ENCODE measurements around a stretch of chr1.

GRCh38 chr1:13761329-13761832 lies 61.4 kb downstream of the PRDM2 start:
- PRO-cap, 3 experiments, result no peak in any of the 3 experiments
- RRBS, result no CpG with 5 or more reads among the region's 8 CpGs

DNA sequence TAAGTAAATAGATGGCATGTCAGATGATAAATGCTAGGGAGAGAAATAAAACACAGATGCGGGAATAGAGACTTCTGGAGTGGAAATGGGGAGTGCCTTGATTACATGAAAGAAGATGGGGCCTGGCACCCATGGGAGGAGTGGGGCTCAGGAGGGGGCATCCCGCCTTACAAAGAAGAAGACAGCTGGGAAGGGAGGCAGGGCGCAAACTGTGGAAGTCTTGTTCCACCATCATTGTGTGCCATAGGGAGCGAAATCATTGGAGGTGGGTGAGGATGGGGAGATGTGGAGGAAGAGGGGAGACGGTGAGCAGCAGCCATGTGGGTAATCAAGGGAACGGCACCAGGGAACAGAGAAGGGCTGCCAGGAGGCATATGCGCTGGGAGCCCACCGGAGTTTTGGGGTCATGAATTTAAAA lies 100.2 kb downstream of the PRDM2 start:
- PRO-cap, 3 experiments, result no peak in any of the 3 experiments
- RRBS, result no CpG with 5 or more reads among the region's 8 CpGs

GRCh38 chr1:13829407-13829910 lies 129.5 kb downstream of the PRDM2 start:
- PRO-cap, 3 experiments, result no peak in any of the 3 experiments
- RRBS, result no CpG with 5 or more reads among the region's 5 CpGs

DNA sequence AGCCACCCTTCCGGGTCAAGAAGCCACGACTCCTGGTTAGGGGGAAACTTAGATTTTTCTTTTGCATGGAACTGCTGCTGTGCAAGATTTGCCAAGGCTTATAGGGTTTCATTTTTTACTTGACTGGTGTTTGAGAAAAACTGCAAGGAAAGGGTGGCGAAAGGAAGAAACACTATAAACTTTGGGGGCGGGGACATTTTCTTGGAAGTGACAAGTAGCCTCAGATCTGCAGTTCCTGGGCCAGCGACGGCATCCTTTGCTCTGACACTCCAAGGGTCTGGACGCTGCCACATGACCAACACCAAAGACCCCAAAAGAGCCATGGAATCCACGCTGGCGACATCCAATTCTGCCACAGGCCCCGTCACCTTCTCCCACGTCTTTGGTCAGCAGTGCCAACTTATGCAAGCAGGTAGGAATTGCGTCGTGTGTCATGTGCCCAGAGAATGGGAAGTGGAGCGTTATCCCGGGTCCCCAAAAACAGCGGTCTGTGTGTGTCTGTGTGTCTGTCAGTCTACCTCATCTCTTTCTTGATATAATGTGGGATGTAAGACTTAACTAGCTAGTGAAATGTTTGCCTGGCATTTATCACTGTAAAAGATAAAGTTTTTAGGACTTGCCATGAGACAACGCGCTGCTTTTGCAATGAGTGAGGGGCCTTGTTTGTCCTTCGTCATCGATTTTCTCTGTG lies 193.5 kb downstream of the PRDM2 start:
- PRO-cap, 3 experiments, result peak in 2 of 3 experiments; most common plus-strand start position 223 of the sequence (in 1); most common minus-strand start position 384 of the sequence (in 1)
- RRBS, result no CpG with 5 or more reads among the region's 20 CpGs

DNA sequence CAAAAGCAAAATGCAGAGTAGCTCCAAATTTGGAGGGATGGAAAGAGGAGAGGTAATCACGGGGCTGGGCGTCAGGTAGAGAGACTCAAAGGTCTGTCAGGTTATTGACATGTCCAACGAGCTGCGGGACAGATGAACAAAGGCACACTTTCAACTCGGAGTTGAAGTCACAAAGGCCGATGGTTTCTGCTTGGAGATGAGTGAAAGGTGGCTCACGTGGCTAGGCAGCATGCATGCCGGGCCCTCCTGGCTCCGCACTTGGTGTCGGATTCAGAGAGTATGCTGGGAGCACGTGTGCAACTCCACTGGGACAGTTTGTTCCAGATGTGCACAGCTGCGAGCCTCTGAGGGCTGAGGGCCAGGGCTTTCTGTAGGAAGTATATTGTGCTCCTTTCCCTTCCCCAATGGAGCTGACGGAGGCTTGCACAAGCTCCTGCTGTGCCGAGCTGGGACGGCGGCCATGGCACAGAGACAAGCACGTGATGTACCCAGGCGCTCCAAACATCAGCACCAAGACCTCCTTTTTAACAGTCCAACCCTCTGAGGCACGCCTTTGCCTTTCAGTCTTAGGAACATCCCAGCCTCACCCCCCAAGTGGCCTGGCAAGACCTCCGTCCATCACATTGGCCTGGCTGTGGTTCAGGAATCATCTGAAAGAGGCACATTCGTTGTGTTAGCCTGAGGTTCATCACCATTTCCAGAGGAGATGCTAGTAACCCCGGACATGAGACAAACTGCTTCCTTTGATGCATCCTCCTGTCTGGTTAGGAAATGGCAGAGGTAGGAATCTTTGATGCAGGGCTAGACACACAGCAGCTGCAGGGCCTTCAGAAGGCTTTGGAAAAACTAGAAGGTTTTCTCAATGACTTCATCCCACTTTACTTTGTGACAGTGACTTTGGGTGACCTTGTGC lies 339.3 kb upstream of the KAZN start:
- PRO-cap, 3 experiments, result no peak in any of the 3 experiments
- RRBS, result no CpG with 5 or more reads among the region's 22 CpGs

DNA sequence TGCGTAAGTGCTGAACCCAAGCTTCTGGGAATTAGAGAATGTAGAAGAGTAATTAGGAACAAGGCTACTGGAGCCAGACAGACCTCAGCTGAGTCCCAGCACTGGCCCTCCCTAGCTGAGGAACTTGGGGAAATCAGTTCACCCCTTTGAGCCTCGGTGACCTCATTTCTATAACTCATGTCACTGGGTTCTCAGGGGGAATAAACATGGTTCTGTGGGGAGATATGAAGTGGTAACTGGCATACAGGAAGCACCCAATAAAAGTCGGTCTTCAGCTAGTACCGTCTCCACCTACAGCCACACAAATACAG lies 44.6 kb upstream of the KAZN start:
- PRO-cap, 3 experiments, result no peak in any of the 3 experiments
- RRBS, result no CpG with 5 or more reads among the region's 4 CpGs

GRCh38 chr1:14698866-14699713 lies 100.6 kb downstream of the KAZN start:
- PRO-cap, 3 experiments, result no peak in any of the 3 experiments
- RRBS, result no CpG with 5 or more reads among the region's 10 CpGs

GRCh38 chr1:14736845-14737567 lies 138.5 kb downstream of the KAZN start:
- PRO-cap, 3 experiments, result no peak in any of the 3 experiments
- RRBS, result no CpG with 5 or more reads among the region's 11 CpGs

DNA sequence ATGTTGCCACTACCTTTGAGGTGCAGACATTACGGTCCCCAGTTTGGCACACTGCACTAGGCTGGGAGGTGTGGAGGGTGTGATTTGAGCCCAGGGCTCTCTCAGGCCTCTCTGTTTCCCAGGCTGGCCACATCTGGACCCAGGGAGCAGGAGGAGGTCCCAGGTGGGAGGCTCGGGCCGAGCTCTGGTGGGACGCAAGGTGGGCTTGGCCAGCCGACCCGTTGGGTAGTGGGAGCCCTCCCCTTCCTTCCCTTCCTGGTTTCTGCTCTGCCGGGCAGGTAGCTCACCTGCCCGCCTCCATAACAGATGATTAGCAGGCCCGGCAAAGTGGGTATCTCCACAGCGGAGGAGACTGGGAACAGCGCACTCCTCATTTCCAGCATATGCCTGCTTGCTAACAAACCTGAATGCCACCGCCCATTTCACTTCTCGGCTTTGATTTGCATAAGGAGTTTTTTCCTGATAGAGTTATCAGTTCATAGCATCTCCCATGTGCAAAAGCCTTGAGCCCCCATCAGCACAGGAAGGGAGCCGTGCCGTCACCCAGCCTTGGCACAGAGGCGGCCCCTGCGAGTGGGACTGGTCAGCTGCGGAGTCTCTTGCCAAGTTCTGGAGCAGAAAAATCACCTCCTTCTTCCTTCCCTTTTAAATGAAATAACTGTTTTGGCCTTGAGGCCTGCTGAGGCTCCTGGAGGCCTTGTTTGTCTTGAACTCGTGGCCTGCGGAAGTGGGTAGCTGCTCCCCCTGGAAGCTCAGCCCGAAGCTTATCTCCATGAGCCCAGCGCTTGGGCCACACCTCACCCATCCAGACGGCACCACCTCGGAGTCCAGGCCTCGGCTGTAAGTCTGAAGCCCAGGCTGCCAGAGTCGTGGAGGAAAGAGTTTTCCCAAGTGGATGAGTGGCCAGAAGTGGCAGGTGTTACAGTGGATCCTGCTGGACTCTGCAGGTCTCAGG lies 145.9 kb upstream of the TMEM51 start:
- PRO-cap, 3 experiments, result no peak in any of the 3 experiments
- RRBS, result 52% methylated on average over 2 of the region's 26 CpGs

DNA sequence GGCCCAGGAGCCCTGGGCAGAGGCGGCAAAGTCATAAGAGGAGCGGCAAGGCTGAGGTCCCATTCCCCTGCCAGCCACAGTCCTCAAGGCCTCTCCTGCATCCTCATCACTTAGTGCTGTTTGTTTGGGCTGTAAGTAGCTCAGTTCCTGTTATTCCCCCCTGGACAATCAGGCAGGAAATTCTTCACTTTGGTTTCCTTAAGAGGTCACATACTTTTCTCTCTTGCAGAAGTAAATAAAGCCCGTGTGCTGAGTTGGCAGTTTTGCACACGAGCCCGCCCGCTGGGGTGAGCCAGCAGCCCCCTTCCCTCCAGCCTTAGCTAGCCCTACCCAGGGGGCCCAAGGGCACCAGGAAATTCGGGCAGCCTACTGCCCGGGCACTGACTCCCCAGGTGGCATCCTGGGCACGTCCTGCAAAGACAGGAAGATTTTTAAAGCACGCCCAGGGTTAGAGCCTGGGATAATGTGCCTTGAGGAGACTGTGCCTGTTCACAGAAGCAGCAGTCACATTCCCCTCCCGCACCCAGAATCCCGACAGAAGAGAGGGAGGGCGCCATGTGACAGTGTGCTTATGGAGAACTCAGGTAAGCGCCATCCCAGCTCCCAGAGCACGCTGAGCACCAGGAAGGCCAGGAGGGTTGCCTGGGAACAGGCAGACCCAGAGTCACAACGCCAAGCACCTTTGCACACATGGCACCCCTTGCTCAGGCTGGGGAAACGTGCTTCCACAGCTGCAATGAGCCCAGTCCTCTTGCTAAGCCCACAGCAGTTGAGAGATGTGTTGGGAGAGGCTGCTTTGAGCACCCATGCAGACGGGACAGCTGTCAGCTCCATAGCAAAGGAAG lies 144.5 kb upstream of the TMEM51 start:
- PRO-cap, 3 experiments, result no peak in any of the 3 experiments
- RRBS, result no CpG with 5 or more reads among the region's 18 CpGs

GRCh38 chr1:15214311-15215697 lies 32.2 kb upstream of the FHAD1 start:
- PRO-cap, 3 experiments, result no peak in any of the 3 experiments
- RRBS, result 45% methylated on average over 9 of the region's 53 CpGs

DNA sequence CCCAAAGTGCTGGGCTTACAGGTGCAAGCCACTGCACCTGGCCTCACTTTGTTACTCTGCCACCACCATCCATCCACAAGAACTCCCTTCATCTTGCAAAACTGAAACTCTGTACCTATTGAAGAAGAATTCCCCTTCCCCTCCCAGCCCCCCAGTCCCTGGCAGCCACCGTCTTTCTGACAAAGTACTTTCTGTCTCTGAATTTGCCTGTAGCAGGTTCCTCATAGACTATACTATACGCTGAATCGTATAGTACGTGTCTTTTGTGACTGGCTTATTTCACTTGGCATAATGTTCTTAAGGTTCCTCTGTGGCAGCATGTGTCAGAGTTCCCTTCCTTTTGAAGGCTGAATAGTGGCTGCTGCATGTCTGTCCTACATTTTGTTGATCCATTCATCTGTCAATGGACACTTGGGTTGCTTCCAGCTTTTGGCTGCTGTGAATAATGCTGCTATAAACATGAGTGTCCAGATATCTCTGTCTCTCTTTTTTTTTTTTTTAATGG lies 11.1 kb downstream of the FHAD1 start:
- PRO-cap, 3 experiments, result no peak in any of the 3 experiments
- RRBS, result no CpG with 5 or more reads among the region's 4 CpGs

DNA sequence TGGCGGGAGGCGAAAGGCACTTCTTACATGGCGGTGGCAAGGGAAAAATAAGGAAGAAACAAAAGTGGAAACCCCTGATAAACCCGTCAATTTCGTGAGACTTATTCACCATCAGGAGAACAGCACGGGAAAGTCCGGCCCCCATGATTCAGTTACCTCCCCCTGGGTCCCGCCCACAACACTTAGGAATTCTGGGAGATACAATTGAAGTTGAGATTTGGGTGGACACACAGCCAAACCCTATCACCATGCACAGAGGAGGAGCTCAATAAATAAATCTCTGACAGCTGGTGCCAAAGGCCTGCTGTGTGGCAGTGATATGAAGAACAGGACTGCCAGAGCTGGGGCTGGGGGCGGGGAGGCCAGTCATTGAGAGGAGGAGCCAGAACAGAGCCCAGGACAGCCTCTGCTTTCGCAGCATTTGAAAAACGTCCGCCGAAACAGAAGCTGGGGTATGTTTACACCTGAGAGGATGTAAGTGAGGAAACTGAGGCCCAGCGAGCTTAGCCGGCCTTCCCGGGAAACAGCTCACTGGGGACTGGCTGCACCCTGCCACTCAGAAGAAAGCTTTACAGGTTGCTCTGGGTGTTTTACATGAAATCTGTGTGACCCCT lies 76.0 kb downstream of the FHAD1 start:
- PRO-cap, 3 experiments, result no peak in any of the 3 experiments
- RRBS, result no CpG with 5 or more reads among the region's 16 CpGs

GRCh38 chr1:15423045-15424029 lies 13.6 kb downstream of the EFHD2 start:
- PRO-cap, 3 experiments, result no peak in any of the 3 experiments
- RRBS, result no CpG with 5 or more reads among the region's 17 CpGs

DNA sequence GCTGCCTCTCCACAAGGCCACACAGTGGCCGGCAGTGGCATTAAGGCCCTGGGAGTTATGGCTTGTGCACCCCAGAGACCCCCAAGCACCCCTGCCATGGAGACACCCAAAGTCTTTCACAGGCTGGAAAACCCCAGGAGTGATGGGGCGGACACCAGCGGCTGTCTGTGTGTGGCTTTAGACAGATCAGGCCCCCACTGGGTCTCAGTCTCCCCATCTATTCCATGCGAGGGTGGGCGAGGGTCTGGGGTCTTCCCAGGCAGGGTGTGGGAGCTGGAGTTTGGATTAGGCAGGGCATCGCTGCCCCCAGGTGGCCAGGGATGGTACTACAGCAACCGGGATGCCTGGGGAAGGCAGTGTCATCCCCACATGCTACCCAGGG lies 7.2 kb upstream of the CTRC start:
- PRO-cap, 3 experiments, result no peak in any of the 3 experiments
- RRBS, result no CpG with 5 or more reads among the region's 7 CpGs

GRCh38 chr1:15568476-15569156 lies 16.2 kb downstream of the AGMAT start:
- PRO-cap, 3 experiments, result no peak in any of the 3 experiments
- RRBS, result no CpG with 5 or more reads among the region's 18 CpGs

- PRO-cap, 3 experiments, result peak in 2 of 3 experiments; most common plus-strand start chr1:15705057 (in 2); most common minus-strand start chr1:15704966 (in 2)
- RRBS, result 34% methylated on average over 2 of the region's 12 CpGs
These were observed 20.7 kb downstream of the PLEKHM2 start for GRCh38 chr1:15704820-15705244.

DNA sequence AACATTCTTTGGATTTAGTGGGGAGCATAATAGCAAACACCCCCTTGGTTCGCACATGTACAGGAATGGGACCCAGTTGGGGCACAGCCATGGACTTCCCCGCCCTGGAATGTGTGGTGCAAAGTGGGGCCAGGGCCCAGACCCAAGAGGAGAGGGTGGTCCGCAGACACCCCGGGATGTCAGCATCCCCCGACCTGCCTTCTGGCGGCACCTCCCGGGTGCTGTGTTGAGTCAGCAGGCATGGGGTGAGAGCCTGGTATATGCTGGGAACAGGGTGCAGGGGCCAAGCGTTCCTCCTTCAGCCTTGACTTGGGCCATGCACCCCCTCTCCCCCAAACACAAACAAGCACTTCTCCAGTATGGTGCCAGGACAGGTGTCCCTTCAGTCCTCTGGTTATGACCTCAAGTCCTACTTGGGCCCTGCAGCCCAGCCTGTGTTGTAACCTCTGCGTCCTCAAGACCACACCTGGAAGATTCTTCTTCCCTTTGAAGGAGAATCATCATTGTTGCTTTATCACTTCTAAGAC lies 21.7 kb downstream of the UQCRHL start:
- PRO-cap, 3 experiments, result no peak in any of the 3 experiments
- RRBS, result 91% methylated on average over 4 of the region's 9 CpGs

DNA sequence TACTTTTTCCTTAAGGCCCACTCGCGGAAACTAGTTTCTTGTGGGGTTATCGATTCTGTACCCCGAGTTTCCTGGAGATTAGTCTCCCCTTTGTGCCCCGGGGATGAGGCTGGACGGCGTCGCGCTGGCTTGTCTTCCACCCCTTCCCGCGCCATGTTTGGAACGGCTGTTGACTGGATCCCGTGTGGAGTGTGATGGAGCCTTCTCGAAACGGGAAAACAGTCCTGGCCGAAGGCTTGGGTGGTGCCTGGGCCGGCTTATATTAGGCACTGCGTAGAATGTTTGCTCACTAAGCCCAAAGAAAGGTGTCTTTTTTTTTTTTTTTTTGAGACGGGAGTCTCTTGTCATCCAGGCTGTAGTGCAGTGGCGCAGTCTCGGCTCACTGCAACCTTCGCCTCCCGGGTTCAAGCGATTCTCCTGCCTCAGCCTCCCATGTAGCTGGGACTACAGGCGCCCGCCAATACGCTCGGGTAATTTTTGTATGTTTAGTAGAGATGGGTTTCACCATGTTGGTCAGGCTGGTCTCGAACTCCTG lies 11.3 kb upstream of the SPEN start:
- PRO-cap, 3 experiments, result peak in 3 of 3 experiments; most common plus-strand start position 180 of the sequence (in 1); most common minus-strand start position 155 of the sequence (in 3)
- RRBS, result no CpG with 5 or more reads among the region's 29 CpGs

DNA sequence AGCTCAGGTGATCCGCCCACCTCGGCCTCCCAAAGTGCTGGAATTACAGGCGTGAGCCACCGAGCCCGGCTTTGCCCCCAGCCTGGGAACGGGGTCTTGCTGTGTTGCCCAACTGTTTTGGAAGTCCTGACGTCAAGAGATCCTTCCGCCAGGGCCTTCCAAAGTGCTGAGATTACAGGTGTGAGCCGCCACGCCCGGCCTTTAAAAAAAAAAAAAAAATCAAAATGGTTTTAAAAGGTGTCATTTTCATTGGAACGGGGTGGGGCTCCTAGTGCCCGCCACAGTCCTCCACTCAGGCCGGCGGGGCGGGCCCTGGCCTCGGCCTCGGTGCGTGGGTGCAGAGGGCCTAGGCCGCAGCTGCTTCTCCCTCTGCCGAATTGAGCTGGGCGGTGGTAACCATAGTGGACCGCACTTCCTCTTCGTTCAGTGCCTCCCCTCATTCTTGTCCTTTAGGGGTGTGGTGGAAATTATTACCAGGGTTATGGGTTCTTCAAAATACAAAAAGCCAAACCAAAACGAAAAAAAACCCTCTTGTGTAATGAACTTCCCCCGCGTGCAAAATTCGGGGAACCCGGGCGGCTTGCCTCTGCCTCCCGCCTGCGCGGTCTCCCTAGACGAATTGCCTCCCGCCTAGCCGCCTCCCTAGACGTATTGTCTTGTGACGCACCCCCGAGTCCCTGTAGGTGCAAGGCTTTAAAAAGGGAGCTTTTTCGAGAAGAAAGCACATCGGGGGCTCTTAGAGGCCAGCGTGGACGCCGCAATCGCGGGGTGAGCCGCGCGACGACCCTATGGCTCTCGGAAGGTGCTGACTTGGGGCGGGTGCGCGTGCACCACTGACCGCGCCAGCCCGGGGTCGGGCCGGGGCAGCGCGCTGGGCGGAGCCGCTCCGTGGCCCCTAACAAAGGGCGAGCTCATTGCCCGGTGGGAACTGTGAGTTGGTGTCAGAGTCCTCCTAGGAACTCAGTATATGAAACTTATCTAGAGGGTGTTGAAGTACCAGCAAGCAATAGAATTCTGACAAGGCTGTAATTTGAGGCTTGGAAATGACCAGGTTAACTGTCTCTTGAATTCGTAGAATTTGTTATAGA lies 10.5 kb upstream of the SPEN start:
- PRO-cap, 3 experiments, result peak in 2 of 3 experiments; most common plus-strand start position 375 of the sequence (in 2); most common minus-strand start position 371 of the sequence (in 2)
- RRBS, result 24% methylated on average over 10 of the region's 67 CpGs

All from breast (tissue), 4 donors.